Hair follicle dermal papilla cell (primary cell): ENCODE measurements around the gene CRYBG2.

DNA sequence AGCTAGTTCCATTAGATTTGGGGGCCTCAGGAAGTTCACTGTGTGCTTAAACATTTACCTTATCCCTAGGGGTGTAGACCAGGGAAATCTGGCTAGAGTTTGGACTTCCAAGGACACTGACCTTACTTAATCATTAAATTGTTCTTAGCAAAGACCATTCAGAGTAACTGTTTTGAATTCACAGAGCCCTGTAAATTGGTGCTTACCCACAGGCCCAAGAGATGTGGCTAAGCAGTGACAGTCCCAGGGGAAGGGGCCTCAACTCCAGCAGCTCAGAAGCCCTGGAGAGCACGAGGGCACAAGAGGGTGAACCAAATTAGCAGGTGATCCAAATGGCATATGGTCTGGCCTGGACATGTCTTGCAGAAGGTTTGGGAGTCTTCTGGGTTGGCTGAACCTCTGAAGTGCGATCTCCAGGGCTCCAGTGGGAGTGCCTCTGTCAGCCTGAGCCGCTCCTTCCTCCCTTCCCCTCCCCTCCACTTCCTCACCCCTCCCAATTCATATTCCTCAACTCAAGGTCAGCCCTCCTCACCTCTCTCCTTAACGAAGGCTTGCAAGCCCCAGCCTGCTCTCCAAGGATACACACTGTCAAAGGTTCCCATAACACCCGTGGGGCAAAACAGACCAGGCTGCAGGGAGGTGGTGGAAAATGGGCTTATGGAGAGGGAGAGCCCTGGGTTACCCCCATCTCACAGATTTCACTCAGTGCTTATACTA lies 4.3 kb downstream of the PAQR7 start:
- CAGE, long polyA plus RNA: no peak

- CAGE, long polyA plus RNA: no peak
Measured at GRCh38 chr1:26034943-26035978, 10.7 kb downstream of the SLC30A2 start.

- CAGE, long polyA plus RNA: no peak
Measured at GRCh38 chr1:26156446-26156920, 2.4 kb upstream of the FAM110D start.

GRCh38 chr1:26159163-26159498 lies 252 bp downstream of the FAM110D start:
- CAGE, long polyA plus RNA: no peak

DNA sequence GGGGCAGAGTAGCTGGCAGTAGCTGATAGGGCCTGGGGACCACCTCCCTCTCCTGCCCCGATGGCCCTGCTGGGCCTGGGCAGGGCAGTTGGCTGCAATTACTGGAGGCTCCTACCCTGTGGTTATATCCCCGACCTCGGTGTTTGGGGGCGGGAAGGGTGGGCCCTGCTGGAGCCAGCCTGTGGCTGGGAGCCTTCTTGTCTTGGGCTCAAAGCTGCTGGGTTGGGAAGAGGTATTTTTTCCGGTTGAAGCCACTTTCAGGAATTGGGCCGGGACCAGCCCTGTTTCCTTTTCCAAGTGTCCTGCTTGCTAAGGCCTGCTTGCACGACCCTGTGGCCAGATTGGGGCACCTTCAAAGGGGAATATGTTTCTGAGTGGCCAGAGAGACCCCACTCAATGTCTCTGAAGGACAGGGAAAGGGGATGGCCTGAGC lies 1.8 kb downstream of the FAM110D start:
- CAGE, long polyA plus RNA: no peak

DNA sequence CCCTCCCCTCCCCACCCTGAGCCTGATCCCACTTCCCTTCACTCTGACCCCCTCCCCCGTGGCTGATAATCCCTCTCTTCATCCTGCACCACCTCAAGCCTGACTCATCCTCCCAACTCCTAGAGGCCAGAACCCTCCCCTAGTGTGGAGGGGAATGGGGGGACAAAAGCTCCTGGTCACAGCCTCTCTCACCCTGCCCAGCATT lies 521 bp downstream of the SH3BGRL3 start:
- CAGE, long polyA plus RNA: no peak

DNA sequence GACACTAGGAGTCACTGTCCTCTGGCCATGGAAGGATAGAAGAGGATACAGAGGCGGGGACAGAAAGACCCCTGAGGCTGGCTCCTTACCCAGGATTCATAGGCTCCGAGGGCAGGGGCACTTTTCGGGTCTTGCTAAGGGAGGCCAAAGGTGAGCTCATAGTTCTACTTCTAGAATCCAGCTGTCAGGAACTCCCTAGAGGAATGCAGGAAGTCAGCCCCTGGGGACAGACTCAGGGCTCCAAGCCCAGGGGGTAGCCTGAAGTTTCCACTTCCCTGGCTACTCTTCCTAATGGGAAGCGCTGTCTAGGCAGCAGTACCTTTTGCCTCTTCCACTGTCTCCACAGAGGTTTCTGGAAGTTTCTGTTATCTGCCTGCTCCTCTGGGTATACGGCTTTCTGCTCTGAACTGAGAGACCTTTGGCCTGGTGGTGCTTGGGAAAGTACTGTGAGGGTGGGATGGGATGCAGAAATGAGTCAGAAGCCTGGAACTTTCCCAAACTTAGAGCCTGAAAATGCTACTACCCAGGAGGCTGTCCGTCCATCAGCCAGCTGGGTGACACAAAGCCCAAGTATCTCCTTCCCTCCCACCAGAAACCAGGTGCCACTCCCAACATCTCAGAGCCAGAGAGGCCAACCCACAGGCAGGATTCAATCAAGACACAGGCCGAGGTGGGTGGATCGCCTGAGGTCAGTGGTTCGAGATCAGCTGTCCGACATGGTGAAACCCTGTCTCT lies 3.5 kb downstream of the UBXN11 start:
- CAGE, long polyA plus RNA: no peak

DNA sequence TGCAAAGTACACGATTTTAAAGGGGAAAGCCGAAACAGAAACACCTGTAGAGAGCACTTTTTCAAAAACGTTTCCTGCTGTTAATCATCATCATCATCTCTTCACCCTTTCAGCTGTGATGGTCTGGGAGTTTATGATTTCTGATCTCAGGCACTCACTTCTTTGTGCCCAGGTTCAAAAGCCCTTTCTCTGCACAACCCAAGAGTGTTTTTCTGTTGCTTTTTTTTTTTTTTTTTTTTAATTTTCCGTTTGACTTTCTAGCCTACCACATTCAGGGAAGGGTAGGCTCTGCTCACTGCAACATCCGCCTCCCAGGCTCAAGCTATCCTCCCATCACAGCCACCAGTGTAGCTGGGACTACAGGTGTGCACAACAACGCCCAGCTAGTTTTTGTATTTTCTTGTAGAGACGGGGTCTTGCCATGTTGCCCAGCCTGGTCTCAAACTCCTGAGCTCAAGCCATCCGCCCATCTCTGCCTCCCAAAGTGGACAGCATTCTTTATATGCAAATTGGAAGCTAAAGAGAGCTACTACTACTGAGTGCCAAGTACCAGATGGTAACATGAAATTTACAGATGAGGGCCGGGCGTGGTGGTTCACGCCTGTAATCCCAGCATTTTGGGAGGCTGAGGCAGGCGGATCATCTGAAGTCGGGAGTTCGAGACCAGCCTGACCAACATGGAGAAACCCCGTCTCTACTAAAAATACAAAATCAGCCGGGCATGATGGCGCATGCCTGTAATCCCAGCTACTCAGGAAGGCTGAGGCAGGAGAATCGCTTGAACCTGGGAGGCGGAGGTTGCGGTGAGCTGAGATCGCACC lies 1.2 kb upstream of the UBXN11 start:
- CAGE, long polyA plus RNA: no peak

- CAGE, long polyA plus RNA: no peak
Measured at GRCh38 chr1:26353938-26354600, at the start of gene CRYBG2. CRYBG2 (minus strand) TSS chr1:26354130.

GRCh38 chr1:26363679-26364149 lies 8.8 kb downstream of the ZNF683 start:
- CAGE, long polyA plus RNA: no peak

- CAGE, long polyA plus RNA: no peak
Measured at GRCh38 chr1:26531602-26532343, 2.2 kb downstream of the RPS6KA1 start.

GRCh38 chr1:26561234-26561961 lies 31.8 kb downstream of the RPS6KA1 start:
- CAGE, long polyA plus RNA: no peak

DNA sequence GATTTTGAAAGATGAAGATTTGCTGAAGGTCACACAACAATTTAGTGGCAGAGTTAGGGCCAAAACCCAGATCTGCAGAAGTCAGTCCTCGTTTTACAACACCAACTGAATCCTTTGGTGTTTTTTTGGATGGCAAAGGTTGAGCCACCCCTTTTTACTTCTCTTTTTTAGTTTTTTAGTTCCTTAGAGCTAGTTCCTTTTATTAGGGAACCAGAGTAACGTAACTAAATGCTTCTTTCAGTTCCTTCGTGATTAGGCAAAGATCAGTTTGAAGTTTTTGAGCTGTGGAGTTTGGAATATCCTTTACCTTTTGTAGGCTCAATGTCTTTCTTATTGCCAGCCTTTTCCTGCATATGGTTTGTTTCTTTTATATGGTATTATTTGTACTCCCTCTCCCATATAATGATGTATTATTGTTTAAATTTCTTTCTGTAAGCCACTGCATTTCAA lies 67.8 kb upstream of the ARID1A start:
- CAGE, long polyA plus RNA: no peak

DNA sequence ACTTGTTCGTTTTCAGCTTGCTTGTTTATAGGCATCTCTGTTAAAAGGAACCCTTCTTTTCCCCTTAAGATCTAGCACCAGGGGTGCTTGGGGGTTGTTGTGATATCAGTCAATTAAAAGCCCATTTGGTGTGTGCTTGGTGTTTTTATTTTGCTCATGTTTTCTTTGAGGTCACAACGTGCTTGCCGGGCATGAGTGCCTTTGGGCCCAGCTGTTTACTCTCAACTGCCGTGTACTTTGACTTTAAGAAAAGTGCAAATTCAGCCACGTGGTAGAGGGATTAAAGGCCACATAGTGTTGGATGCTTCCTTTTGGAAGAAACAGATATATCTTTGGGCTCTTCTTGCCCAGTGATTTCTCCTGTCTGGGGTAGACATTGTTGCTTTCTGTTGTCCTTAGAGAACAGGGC lies 10.5 kb downstream of the ARID1A start:
- CAGE, long polyA plus RNA: no peak

DNA sequence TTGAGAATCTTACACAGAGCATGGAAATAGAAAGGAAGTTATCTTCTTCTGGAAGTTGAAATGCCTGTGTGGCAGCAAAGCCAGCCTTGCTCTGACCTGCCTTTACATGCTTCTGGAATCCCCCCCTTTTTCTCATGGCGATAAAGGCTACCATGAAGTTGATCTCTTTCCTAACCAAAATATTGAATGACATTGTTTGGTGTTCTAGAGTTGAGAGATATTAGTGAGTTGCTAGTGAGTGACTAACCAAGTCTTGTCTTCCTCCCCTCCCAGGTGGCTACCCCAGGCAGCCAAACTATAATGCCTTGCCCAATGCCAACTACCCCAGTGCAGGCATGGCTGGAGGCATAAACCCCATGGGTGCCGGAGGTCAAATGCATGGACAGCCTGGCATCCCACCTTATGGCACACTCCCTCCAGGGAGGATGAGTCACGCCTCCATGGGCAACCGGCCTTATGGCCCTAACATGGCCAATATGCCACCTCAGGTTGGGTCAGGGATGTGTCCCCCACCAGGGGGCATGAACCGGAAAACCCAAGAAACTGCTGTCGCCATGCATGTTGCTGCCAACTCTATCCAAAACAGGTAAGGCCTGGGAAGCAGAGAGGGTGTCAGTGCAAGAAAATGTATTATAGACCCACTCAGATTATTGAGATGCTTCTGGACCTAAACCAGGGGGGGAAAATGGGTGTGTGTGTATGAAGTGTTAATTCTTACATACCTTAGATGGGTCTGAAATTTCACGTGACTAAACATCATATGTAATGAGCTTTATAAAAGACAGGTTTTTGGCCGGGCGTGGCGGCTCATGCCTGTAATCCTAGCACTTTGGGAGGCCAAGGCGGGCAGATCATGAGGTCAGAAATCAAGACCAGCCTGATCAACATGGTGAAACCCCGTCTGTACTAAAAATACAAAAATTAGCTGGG lies 24.8 kb upstream of the PIGV start:
- CAGE, long polyA plus RNA: no peak

DNA sequence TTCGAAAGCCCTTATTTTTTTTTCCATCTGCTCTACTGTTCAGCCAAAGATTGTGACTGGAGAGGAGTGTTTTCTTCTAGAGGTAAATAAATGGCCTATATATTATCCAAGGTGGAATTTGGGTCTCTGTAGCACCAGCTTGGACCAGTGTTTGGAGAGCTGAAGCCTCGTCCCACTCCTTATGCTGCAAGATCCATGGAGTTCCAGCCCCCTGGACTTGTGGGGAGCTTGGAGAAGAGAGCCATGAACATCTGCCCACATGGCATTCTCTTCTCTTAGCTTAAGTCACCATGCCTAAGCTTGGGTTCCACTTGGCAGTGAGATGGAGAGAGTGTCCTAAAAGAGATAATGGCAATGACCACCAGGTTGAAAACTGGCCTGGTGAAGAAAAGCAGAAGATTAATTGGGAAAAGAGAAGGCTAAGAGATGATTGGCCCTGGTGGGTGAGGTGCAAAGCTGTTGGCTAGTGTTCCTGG lies 9.4 kb upstream of the PIGV start:
- CAGE, long polyA plus RNA: no peak

GRCh38 chr1:26800605-26800816 lies 12.8 kb downstream of the PIGV start:
- CAGE, long polyA plus RNA: no peak

GRCh38 chr1:26827682-26828293 lies 1.3 kb downstream of the ZDHHC18 start:
- CAGE, long polyA plus RNA: no peak

DNA sequence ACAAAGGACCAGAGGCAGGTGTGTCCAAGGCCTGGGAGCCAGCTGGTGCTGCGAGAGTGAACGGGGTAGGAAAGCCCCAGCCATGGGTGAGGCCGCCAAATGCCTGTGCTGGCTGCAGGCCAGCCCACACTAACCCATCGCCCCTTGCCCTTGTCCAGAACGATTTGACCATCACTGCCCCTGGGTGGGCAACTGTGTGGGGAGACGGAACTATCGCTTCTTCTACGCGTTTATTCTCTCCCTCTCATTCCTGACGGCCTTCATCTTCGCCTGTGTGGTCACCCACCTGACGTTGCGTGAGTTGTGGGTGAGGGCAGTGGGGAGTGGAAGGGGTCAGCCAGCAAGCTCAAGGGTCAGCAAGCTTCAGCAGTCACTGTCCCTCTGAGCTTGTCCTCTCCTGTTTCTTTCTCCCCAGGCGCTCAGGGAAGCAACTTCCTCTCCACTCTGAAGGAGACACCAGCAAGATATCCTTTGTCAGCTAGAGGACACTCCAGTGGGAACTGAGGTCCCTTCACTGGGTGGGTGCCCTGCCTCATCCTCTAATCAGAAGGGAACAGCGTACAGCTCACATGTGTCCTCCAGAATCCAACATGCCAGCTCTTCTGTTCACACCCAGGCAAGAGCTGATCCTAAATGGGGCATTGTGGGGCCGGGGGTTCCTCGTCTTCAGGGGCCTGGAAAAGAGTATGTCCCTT lies 12.7 kb upstream of the SFN start:
- CAGE, long polyA plus RNA: no peak

DNA sequence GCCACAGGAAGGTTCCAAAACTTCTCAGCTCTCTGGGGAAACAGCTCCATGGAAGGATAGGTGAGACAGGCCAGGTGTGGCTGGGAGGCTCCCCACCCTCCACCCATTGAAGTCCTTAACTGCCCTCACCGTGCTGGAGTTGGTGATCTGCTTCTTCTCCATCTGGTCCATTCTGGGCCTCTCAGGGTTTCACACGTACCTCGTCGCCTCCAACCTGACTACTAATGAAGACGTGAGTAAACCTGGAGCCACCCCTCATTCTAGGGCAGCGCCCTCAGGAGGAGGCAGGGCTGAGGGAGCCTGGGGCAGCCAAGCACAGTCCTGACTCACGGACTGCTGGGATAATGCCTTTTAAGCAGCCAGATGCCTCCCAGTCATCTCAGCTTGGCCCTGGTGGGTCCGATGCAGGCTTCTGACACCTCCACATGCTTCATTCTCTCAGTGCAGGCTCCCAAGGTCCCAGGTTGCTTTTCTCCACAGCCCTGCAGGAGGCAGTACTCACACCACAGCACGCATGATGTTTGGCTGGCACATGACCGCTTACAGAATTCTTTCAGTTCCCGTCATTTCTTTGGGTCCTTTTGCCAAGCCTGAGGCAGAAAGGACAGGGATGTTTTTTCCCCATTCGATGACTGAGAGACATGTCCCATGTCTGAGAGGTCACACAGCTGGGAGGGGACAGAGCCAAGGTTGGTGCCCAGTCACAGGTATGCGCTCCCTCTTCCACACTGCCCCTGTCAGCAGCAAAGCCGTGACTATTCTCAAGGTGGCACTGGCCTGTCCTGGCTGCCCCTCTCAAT lies 11.7 kb upstream of the SFN start:
- CAGE, long polyA plus RNA: no peak